ENCODE data around the genes CLDN17, KRTAP23-1 and KRTAP20-2.

DNA sequence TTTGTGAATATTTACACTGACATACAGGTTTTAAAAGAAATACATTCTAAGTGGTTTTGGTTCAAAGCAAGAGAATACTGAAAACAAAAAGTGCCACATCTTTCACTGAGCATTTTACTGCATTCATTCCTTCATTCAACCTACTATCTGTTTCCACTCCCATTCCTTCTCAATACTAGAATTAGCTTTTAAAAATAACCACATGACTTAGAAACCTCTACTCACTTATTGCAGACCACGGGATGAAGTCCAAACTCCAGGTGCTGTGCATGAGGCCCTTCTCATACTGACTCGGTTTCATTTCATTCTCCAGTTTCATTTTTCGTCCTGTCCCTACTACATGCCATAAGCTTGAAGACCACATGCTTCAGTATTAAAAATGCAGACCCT lies 2.3 kb upstream of the BACH1 start:
- PRO-cap, 3 experiments, result no peak in any of the 3 experiments
- RAMPAGE, long total RNA, result no peak

DNA sequence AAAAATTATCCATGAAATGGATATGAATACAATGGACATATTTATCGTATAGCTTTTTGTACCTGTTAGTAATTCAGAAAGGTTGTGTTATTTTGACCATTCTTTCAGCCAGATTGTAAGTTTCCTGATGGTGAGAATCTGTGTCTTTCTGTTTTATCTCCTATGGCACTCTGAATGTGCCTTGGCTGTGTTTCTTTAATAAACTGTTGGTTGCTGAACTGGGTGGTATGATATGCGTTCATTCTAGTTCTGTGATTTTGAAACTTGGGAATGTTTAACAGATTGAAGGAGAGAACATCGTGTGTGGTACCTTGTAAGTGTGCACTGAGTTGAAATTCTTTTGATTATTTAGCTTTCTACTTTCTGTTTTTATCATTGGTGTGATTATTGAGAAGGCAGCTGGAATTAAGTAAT lies 4.5 kb downstream of the BACH1 start:
- PRO-cap, 3 experiments, result no peak in any of the 3 experiments
- RAMPAGE, long total RNA, result no peak

GRCh38 chr21:29434049-29434435 lies 135.3 kb downstream of the BACH1 start:
- PRO-cap, 3 experiments, result no peak in any of the 3 experiments
- RAMPAGE, long total RNA, result no peak

- PRO-cap, 3 experiments, result no peak in any of the 3 experiments
- RAMPAGE, long total RNA, result no peak
Observed at GRCh38 chr21:29436221-29436574, 137.5 kb downstream of the BACH1 start.

DNA sequence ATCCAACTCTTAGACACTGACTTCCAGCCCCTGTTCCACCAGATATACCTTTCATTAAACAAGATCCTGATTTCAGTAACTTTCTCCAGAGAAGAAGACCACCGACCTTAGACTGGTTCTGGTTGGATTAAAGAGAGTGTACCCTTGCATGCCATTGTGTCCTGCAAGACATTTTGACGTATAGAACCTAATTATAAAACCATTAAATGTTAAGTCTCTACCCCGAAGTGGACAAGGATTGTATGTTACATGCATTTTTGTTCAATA lies 257.2 kb downstream of the BACH1 start:
- PRO-cap, 3 experiments, result no peak in any of the 3 experiments
- RAMPAGE, long total RNA, result no peak

GRCh38 chr21:30166717-30166924 lies at the start of gene CLDN17:
CLDN17 (minus strand) TSS chr21:30166805.
- PRO-cap, 3 experiments, result no peak in any of the 3 experiments
- RAMPAGE, long total RNA, result no peak

DNA sequence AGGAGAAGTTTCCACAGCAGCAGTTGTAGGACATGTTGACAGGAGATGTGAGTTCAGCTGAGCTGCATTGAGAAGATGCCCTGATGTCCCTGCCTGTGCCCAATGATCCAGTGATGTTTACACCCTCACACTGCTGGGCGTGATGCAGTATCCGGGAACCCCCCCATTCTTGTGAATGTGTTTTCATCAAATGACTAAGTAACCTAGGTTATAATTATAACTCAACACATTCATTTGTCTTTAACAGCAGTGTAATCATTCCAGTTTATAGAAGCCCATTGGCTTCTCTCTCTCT lies at the start of gene KRTAP23-1:
KRTAP23-1 (minus strand) TSS at position 34 of the 295 bp plus-strand sequence.
- PRO-cap, 3 experiments, result no peak in any of the 3 experiments
- RAMPAGE, long total RNA, result no peak

DNA sequence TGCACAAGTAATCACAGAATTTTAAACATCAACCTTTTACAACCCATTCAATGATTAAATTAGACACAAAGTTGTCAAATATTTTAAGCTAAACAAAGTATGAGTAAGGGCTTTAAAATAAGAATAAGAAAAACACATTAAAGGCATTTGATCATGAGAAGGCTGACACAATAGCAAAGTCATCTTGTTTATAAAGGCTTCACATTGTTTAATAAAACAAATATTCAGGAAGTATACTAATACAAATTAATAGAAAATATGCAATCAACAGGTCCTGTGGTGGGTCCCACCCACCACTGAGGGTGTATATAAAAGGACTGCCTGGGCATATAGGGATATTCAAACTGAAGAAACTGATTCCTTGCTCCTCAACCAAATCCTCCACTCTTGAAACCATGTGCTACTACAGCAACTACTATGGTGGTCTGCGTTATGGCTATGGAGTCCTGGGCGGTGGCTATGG lies at the start of gene KRTAP20-2:
KRTAP20-2 (plus strand) TSS at position 338 of the 463 bp plus-strand sequence.
- PRO-cap, 3 experiments, result no peak in any of the 3 experiments
- RAMPAGE, long total RNA, result no peak

- PRO-cap, 3 experiments, result peak in 1 of 3 experiments; most common plus-strand start chr21:31252383 (in 1); most common minus-strand start chr21:31252186 (in 1)
- RAMPAGE, long total RNA, result no peak
Observed at GRCh38 chr21:31251749-31252515, 92.1 kb downstream of the TIAM1 start.

GRCh38 chr21:31268037-31268422 lies 76.0 kb downstream of the TIAM1 start:
- PRO-cap, 3 experiments, result no peak in any of the 3 experiments
- RAMPAGE, long total RNA, result no peak

DNA sequence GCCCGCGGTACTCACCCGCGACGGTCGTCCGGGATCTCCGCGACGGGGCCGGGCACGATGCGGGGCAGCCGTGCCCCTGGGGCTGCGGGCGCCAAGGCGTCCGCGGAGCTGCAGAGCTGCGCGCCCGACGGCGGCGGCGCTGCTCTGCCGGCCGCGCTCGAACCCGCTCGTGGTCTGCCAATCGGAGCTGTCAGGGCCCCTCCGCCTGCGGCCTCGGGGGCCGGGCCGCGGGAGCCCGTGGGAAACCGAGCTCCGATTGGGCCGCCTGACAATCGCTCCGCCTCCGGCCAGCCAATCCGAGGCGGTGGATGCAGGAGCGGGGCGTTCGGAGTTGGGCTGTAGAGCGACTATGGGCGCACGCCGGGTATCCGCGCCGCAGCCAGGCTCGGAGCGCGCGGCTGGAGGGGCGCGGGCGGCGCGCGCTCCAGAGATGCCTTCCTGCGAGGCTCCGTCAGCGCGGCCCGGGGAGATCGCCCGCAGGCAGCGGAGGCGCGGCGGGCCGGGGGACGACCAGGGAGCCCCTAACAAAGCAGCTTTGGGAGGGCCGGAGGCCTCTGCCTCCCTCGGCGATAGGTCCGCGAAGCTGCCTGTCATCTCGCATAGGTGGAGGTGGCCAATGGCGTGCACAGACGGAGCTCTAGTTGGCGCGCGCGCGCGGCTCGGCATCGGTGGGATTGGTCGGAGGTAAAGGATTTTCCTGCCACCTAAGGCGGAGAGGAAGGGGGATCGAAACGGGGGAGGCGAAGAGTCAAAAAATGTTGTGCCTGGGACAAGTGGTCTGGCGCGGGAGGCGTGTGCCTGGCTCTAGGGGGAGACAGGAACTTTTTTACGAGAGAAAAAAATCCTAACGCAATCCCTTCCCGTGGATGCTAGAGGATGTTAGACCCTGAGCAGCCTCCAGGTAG lies 100.3 kb upstream of the SOD1 start:
- PRO-cap, 3 experiments, result peak in 3 of 3 experiments; most common plus-strand start position 324 of the sequence (in 2); most common minus-strand start position 176 of the sequence (in 3)
- RAMPAGE, long total RNA, result no peak

GRCh38 chr21:31668940-31669986 lies 9.8 kb downstream of the SOD1 start:
- PRO-cap, 3 experiments, result no peak in any of the 3 experiments
- RAMPAGE, long total RNA, result no peak

- PRO-cap, 3 experiments, result no peak in any of the 3 experiments
- RAMPAGE, long total RNA, result no peak
Observed at GRCh38 chr21:31728101-31728726, 3.7 kb downstream of the SCAF4 start.

GRCh38 chr21:31873936-31874632 lies 1.3 kb downstream of the HUNK start:
- PRO-cap, 3 experiments, result no peak in any of the 3 experiments
- RAMPAGE, long total RNA, result no peak

GRCh38 chr21:31900319-31901114 lies 27.7 kb downstream of the HUNK start:
- PRO-cap, 3 experiments, result no peak in any of the 3 experiments
- RAMPAGE, long total RNA, result no peak

DNA sequence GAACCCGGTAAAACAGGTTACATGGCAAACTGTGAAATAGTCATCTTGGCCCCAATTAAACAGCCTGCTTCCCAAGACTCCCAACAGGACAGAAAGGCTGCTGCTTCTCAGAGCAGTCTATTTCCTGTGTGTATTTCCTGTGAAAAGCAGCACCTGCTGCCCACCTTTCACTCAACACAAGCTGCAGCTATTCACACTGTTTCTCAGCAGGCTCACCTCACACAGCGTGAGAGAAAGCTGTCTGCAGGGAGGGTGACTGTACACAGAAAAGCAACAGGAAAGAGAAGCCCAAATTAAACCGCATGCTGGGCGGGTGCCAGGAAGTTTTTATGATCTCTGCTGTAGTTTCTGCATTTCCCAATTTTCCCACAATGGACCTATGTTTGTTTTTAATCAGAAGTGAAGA lies 44.0 kb downstream of the URB1 start:
- PRO-cap, 3 experiments, result no peak in any of the 3 experiments
- RAMPAGE, long total RNA, result no peak

GRCh38 chr21:32360552-32361046 lies 32.2 kb downstream of the URB1 start:
- PRO-cap, 3 experiments, result no peak in any of the 3 experiments
- RAMPAGE, long total RNA, result no peak

DNA sequence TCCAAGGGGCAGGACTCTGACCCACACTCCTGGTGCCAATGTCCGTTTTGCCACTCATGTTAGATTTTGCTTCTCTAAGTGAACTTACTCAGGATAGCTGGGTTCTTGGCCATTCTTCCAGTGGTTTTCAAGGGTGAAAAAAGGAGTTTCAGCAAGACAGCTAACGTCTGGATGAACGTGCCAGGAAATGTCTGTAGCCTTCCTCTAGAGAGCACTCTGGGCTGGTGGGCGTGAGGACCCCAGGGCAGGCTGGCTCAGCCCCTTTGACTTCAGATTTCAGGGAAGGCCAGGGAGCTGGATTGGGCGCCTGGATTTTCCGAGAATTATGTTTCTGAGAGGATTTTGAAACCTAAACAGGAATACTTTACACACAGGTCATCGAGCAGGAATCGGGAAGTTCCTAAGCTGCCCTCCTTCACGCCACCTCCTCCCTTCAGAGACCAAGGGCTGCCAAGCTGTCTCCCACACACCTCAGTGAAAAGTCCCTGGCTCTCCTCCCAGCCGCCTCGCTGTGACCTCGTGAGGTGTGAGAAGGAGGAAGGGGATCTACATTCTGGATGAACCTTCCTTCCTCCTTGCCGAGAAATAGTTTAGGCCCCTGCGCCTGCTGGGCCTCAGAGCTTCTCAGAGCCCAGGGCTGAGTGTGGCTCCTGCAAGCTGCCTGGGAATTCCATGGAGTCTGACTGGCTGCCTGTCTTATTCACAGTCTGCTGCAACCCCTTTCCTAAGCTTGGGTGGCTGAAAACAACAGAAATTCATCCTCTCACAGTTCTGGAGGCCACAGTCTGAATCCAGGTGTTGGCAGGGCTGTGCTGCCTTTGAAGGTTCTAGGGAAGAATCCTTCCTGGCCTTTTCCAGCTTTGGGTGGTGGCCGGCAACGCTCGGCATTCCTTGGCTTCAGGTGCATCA lies 38.6 kb downstream of the EVA1C start:
- PRO-cap, 3 experiments, result no peak in any of the 3 experiments
- RAMPAGE, long total RNA, result no peak

DNA sequence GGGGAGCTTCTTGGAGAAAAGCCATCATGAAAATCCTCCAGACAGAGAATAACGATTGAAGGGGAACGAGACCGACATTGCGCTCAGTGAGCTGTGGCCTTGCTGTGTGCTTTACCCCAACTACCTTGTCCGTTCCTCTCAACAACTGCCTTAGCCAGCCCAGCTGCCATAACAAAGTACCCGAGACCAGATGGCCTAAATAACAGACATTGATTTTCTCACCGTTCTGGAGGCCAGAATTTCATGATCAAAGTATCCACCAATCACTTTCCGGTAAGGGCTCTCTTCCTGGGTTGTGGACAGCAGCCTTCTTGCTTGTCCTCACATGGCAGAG lies 79.9 kb downstream of the TCP10L start:
- PRO-cap, 3 experiments, result no peak in any of the 3 experiments
- RAMPAGE, long total RNA, result no peak

- PRO-cap, 3 experiments, result no peak in any of the 3 experiments
- RAMPAGE, long total RNA, result no peak
Observed at GRCh38 chr21:32613254-32613879, 1.2 kb upstream of the CFAP298 start.

All from cerebellum (tissue), 5 donors.